Paraaortic lymph node (tissue), 1 donor: ENCODE measurements around the genes ENSG00000287585, MAGEA4, ZNF275, ZFP92 and ATP2B3.

GRCh38 chrX:142977294-142978097 lies 48.2 kb upstream of the SPANXN4 start:
- PRO-cap: no peak

DNA sequence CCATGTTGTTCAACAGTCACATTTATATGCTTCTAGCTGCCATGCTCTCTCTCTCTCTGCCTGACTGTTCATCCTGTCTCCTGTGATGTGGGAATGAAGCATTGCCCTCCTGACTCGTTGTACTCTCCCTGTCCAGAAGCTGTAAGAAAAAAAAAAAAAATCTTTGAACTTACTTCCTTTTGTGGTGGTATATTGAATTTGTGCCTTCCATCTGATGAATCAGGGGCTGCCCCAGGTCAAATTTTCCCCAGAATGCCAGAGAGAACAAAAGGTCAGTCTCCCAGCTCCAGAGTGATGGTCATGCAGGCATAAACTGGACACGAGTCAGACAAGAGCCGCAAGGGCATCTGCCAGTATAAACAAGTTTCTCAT lies 167.1 kb downstream of the ENSG00000287585 start:
- PRO-cap: no peak

- PRO-cap: no peak
Observed at GRCh38 chrX:149415434-149415939, at the start of gene ENSG00000287585. Gene ENSG00000287585, minus strand, starts transcription at chrX:149415506.

DNA sequence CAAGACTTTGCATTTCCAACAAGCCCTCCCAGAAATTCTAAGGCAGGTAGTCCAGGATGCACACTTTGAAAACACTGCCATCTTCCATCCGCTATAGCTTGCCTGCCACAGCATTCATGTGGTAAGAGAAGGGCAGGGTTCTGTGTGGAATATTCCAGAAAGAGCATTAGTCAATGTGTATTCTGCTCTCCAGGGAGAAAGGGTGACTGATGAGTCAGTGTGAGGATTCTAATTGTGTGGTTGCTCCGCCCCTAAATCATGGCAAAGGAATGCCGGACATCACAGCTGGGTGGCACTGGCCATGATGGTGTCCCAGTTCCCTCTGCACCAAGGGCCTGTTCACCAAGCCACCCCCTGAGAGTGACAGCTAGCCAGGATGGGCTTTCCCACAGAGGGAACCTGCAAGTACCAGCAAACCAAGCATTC lies 9.5 kb downstream of the IDS start:
- PRO-cap: no peak

GRCh38 chrX:149528601-149528936 lies 12.2 kb upstream of the EOLA1 start:
- PRO-cap: no peak

DNA sequence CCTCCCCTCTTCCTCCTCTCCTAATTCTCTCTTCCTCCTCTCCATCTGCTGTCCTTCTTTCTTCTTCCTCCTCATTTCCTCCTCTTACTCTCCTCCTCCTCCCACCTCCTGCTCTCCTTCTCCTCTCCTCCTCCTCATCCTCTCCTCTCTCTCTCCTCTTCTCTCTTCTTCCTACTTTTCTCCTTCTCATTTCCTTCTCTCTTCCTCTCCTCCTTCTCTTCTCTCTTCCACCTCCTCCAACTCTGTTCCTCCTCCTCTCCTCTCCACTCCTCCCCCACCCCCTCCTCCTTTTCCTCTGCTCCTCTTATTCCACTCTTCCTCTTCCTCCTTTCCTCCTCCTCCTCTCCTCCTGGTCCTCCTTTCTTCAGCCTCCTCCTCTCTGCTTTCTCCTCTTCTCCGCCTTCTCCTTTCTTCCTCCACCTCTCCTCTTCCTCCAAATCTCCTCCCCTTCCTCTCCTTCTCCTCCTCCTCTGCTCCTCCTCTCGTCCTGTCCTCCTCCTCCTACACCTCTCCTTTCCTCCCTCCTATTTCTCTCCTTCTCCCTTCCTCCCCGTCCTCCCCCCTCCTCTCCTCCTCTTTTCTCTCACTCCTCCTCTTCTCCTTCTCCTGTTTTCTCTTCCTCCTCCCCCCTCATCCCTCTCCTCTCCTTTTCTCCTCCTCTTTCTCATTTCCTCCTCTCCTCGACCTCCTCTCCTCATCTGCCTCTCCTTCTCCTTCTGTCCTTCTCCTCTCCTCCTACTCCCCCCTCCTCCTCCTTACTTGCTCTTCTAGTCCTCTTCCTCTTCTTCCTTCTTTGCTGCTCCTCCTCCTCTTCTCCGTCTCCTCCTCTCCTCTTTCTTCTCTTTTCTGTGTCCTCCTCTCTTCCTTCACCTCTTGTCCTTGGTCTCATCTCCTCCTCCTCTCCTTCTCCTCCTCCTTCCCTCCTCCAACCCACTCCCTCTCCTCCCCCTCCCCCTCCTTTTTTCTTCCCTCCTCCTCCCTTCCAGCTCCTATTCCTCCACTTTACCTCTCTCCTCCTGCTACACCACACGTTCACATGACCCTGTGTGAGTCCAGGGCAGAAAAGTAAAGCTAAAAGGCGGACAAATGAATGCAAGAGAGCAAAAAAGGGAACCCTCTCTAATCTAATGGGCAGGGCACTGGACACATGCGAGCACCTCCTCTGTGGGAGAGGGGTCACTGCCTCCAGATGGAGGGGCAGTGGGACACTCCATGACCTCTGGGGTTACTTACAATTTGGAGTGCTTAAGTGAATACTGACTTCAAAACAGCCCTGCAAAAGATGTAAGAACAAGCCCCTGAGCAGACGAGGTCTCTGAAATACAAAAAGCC lies 5.4 kb upstream of the EOLA1 start:
- PRO-cap: no peak

- PRO-cap: no peak
Observed at GRCh38 chrX:149933603-149934399, 4.4 kb downstream of the HSFX4 start.

- PRO-cap: no peak
Observed at GRCh38 chrX:150200752-150201495, 162.2 kb upstream of the MAMLD1 start.

DNA sequence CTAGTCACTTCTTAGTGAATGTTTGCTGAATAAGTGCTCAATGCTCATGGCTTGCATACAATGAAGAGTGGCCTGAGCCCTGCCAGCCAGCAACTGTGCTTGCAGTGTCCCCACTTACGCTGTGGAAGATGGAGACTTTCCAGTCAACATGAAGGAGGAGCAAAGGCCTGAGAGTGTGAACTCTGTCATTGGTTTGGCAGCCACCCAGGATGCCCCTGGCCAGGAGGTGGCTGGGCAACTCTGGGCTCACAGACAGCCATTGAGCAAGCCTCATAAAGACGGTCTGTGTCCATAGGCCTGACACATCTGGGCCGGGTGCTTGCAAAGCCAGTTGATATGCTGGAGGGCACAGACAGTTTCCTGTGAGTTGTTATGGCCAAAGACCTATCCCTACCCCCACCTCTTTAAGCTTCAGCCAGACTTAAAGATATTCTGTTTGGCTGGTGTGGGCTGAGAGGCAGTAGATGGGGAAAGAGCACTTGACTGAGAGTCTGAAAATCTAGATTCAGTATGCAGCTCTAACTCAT lies 72.0 kb upstream of the MAMLD1 start:
- PRO-cap: no peak

GRCh38 chrX:150364841-150365855 lies 2.0 kb downstream of the MAMLD1 start:
- PRO-cap: bidirectional peak, plus-strand start at chrX:150365175, minus-strand start at chrX:150365031; bidirectional peak, plus-strand start at chrX:150365601, minus-strand start at chrX:150365420

- PRO-cap: no peak
Observed at GRCh38 chrX:150371151-150371799, 8.2 kb downstream of the MAMLD1 start.

DNA sequence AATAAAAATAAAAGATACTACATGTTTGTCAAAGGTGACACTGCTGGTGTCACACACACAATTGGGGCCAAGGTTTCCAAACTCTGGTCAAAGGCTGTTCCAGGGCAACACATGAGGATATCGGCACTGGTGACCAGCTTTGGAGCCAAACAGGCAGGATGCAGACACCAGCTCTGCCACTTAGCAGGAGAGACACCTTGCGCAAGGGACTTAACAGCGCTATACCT lies 52.3 kb downstream of the CD99L2 start:
- PRO-cap: no peak

- PRO-cap: no peak
Observed at GRCh38 chrX:151912183-151913121, at the start of gene MAGEA4. Gene MAGEA4, plus strand, starts transcription at chrX:151912889.

DNA sequence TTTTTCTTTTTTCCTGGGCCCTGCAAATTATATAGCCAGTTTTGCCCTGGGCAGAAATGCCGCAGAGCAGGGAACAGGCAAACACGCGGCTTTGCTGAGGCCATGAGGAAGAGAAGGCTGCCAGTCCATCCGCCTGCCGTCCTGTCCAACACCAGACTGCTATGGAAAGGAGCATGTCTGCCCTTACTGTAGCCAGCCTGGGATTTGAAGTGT lies 1.7 kb upstream of the GABRE start:
- PRO-cap: no peak

DNA sequence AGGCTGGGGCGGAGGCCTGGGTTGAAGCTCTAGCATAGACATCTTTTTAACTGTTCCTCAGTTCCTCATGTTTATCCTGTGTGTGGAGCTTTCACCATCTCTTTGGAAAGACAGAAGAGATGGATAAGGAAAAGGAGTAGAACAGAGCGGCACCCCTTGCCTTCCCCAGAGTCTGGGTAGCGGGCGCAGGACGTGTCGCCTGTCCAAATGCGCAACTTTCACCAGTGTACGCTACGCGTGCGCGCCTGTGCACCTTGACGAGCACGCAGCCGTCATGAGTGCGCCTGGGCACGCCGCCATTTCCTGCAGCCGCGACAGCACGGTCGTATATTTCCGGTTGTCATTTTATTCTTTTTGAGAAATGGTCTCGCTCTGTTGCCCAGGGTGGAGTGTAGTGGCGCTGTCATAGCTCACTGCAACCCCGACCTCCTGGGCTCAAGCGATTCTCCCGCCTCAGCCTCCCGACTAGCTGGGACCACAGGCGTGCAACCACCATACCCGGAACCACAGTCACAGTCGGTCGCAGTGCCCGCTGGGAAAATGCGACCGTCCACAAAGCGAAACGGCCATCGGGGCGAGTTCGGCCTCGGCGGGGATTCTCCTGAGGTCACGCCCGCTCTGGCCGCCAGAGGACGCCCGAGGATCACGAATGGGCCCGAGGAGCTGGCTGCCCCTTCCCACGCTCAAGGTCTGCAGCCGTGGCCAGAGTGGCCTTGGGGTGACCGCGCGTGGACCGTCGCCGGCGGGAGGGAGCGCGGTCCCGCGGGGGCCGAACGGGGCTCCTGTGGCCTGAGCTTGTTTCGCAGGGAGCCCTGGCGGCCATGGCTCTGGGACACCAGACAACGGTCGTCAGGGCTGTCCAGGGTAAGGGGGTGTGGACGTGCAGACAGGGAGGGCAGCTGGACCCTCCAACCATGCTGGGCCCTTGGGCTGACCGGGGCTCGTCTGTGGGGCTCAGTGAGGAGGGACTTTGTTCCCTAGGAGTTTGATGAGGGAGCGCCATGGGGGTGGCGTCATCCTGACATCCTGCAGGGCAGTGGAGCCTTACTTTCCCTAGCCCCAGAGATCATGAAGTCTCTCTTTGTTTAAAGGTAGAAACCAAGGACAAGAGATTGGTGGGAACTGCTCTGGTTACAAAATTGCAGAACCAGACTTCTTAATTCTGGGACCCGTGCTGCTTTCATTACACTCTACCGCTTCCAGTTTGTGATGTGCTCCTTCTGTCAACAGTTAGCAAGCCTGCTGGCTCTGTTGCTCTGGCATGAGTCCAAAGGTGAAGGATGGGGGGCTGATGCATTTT lies 23.6 kb upstream of the PNMA3 start:
- PRO-cap: unidirectional peak, minus-strand start at position 512 of the sequence

- PRO-cap: bidirectional peak, plus-strand start at chrX:153334155, minus-strand start at chrX:153334020
Observed at GRCh38 chrX:153333610-153334656, at the start of gene ZNF275. Gene ZNF275, plus strand, starts transcription at chrX:153334153.

DNA sequence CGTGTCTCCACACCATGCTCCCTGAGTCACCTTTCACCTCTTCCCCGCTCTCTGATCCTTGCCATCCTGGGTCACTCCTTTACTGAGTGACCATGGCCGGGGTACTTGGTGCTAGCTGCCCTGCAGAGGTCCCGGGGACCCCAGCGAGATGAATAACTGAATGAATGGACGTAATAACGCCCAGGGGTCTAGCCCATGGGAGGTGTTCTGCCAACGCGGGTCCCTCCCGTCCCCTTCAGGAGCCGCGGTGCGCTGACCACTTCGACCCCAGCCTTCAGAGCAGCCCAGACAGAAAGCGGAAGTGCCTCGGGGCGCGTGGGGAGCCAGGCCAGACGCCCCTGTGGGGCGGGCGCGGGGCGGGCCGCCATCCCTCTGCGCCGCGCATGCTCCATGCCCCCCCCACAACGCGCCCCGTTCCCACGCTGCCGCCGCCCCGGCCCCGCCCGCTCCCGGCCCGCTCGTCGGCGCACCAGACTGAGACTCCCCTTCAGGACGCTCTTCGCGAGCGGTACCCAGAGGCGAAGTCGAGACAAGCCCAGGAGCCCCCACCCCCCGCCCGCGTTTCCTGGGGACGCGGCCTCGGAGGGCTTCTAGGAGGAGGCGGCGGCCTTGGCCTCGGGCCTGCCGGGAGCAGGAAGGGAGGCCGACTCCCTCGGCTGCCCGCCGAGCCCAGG lies at the start of gene ZFP92:
ZFP92 (plus strand) TSS at position 442 of the 674 bp plus-strand sequence.
- PRO-cap: no peak

DNA sequence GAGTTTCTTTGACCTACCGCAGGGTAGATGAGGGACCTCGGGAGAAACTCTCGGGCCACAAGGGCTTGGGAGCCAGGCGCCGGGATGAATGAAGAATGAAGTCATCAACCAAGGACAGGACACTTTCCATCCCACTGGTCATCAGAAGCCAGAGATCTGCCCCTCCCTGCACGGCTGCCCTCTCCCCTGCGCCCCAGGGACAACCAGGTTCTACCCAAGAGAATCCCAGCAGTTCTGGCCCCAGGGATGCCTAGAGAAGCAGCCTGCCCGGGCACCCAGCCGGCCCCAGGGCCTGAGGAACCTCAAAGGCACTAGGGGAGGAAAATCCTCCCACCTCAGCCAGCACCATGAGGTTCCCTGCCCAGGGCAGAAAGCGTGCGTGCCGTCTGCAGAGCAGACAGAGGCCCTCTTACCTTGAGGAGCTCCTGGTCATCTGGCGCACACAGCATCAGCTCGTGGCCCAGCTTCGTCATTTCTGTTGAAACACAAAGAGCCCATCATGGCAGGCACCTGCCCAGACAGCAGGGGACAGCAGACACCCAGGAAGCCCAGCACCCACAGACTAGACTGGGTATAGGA lies 8.1 kb downstream of the HAUS7 start:
- PRO-cap: no peak

- PRO-cap: no peak
Observed at GRCh38 chrX:153487479-153487994, 7.2 kb upstream of the BGN start.

GRCh38 chrX:153517267-153517871 lies at the start of gene ATP2B3:
Gene ATP2B3, plus strand, starts transcription at chrX:153517642.
- PRO-cap: no peak